PC-3 (cell line): Measurements from ENCODE around the gene PAH.

DNA sequence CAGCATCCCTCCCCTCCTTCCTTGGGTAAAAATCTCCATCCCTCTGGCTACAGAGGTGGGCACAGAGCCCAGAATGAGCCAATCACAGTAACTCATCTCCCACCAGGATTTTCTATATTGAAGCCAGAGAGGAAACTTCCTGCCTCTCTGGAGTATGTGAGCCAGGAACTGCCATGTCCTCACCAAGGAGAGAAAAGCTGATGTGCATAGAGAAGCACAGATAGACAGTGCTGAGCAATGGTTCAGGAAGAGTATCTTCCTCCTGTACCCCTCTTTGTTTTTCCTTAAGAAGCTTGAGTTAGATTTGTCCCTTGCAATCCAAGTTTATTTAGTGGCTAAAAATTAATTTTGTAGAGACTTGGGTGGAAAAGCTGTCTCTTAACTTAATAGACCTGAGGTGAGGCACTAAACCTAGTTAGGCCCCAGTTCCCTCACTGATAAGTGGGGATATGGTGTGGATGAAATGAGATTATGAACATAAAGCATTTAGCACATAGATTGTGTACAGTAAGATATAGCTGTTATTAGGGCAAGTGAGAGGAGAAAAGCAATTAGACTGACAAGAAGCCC lies 3.3 kb upstream of the SYCP3 start:
- RAMPAGE, long total RNA, result no peak

GRCh38 chr12:101749348-101750109 lies 10.3 kb upstream of the SYCP3 start:
- RAMPAGE, long total RNA, result no peak

DNA sequence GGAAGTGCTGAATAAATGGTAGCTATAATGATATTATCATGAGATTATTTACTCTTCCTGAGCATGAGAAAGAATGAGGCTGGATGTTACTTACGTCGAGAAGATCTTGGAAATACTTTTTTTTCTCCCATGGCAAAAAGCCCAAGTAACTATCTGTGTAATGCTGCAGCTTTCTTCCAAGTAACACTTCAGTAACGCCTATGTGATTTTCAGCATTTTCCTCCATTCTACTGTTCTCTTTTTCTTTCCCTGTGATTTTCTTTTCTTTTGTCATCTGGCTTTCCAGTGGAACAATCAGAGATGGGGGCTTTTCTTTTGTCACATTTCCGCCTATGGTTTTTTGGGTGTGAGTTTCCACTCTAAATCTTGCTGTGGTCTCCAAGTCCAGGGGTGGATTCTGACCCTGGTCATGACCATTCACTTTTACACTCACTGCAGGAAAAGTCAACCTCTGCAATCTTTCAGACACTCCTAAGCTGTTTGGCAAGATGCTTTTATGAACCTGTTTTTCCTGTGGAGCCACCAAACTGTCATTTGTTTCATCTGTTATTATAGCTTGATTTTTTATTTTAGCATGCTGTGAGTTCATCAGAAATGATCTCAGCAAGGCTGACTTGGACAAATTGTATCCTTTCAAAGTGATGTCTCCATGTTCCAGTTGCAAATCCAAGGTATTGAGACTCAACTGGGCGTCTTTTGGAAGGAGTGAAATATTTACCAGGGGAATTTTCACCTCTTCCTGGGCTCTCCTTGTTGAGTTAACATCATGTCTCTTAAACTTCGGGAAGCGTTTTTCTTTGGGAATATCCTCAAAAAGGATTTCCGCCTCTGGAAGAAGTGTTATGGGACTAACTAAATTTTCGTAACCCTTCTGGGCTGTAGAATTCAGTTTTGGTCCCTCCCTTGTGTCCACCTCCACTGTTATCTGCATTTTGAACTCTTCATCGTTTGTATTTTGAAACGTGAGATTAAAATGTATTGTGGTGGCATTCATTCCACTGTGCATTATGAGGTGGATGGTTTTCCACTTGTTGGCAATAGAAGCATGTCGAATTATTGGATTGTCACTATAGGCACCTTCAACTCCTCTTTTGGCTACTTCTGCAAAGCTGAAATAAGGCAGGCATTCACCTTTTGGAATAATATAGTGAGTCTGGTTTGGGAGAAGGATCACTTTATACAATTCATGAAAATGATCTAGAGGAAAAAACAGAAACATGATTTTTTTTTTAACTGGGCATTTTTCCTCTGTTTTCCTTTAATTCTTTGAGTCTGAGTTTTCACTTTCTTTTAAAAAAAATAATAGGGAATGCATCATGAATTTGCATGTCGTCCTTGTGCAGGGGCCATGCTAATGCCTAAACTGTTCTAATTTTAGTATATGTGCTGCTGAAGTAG lies 25.3 kb upstream of the SYCP3 start:
- RAMPAGE, long total RNA, result no peak

- RAMPAGE, long total RNA, result no peak
These were observed 33.2 kb upstream of the SYCP3 start for GRCh38 chr12:101772332-101772977.

DNA sequence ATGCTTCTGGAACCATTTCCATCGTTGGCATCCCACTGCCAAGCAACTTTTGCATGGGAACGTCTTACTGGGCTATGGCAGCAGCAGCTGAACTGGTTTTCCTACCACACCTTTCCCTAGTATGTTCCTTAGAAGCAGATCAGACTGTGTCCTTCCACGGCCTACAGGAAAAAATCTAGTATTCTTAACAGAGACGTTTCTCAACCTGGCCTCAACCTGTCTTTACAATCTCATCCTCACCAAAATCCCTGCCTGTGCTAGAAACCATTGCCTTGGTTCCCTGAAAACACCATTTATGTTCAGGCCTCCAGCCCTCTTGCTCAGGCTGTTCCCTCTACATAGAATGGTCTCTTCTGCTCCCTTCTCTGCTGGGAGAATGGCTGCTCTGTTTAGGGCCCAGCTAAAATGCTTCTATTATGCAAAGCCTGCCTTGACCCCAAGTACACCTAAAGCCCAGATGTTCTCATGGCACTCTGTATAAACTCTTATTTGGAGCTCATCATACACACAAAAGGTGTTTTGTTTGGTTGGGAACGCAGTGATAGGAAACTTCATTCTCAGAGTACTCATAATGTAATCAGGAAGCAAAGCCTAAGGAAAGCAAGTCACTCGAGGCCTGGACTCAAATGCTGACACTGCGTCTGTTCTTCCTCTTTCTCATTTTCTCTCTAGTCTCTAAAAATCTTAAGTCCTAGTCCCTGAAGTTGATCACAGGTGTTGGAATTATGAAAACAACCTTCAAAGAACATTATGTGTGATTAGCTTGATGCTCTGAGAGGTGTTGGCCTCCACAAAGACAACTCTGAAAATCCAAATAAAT lies 38.1 kb upstream of the SYCP3 start:
- RAMPAGE, long total RNA, result no peak

- RAMPAGE, long total RNA, result no peak
These were observed 6.8 kb downstream of the GNPTAB start for GRCh38 chr12:101823687-101824531.

DNA sequence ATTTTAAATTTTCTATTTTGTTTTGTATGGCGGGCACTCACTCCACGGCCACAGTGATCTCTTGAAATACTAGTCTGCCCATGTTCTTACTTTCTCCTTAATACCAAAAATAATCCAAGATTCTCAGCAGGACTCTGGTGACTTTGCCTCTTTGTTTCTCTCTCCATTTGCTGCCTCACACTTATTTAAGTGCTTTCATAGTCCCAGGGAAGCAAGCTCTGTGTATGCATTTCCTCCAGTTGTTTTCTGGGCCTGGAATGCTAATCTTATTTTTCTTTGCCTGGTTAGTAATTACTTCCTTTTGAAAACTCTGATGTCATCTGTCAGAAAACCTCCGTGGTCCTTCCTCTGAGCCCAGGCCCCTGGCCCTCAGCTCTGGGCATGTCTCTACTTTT lies 1.9 kb upstream of the DRAM1 start:
- RAMPAGE, long total RNA, result no peak

DNA sequence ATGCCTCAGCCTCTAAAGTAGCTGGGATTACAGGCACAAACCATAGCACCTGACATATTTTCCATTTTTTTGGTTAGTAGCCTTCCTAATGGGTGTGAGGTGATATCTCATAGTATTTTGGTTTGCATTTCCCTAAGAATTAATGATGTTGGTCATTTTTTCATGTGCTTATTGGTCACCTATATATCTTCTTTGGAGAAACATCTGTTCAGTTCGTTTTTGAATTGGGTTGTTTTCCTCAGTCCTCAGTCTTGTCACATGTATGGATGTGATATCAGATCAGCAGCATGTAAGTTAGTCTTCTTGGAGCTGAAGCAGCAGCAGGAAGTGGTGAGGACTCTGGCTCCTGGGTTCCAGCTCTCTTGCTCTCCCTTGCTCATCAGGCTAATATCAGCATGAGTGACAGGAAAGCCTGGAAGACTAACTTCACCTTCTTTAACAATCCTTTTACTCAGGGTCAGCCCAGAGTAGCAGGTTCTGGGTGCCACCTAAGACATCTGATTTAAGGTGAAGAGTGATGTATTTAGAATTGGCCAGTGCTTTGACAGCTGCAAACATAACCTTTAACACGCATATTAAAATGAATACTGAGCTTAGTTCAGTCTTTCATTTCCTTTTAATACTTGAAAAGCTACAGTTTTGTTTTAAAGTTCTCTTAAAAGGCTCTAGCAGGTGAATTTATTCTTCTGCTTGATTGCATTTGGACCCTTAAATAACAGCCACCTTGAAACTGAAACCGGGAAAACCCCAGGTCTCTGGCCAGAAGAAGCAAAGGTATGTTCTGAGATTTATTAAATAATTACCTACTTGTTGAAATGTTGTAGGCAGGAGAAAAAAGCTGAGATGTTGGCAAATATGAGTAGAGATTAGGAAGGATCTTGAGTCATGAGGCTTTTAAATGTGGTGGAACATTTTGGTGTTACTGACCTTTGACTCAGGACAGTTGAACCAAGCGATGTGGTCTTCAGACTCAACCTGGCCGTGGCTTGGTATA lies 54.3 kb downstream of the DRAM1 start:
- RAMPAGE, long total RNA, result no peak

DNA sequence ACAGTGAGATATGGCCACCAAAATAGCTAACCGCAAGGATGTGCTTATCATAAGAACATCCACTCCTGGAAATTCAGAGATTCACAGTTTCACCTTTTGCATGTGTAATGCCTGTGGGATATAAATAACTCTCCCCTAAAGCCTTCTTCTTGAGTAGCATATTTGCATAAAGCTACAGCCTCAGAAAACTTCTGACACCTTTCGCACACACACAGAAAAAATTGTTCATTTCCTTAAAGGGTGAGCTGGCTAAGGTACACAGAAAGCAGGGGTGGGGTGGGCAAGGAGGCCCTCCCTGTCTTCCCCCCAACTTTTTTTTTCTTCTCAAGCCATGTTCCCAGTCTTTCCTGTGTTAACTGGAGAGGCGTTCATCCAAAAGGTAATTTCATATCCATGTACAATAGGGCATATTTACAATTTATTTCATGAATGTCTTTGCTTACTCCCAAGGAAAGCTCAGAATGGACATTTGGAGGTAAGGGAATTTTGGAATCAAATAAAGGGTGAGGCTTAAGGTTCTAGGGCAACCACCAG lies 3.2 kb upstream of the IGF1 start:
- RAMPAGE, long total RNA, result no peak

GRCh38 chr12:102917037-102917937 lies at the start of gene PAH:
TSS of gene PAH (minus strand) at chr12:102917244.
- RAMPAGE, long total RNA, result no peak

DNA sequence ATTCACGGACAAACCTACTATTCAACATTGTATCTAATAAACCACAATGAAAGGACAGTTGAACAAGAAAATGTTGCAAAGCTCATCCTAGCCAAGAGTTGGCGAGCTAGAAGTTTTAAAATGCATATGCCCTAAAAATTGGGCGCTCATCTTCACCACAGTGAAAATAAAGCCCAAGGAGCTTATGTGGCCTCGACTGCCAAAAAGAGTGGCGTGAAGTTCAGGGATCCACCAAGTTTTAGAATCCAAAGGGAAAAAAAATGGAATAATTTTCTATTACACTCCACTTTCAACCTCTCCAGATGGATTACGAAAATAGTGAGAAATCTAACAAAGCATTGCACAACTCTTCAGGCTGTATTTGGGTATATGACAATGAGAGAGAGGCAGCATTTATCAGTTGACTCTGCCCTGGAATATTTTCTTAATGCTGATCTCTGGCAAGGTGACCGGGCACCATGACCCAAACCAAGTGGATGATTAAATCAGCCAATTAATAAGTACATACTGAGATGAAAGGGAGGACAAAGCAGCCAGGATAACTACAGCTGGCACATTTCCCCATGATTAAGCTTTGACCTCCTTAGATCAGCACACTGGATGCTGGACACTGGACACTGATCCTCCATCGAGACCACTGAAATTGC lies 218.0 kb downstream of the ASCL1 start:
- RAMPAGE, long total RNA, result no peak

GRCh38 chr12:103580252-103580600 lies 6.8 kb upstream of the STAB2 start:
- RAMPAGE, long total RNA, result no peak

DNA sequence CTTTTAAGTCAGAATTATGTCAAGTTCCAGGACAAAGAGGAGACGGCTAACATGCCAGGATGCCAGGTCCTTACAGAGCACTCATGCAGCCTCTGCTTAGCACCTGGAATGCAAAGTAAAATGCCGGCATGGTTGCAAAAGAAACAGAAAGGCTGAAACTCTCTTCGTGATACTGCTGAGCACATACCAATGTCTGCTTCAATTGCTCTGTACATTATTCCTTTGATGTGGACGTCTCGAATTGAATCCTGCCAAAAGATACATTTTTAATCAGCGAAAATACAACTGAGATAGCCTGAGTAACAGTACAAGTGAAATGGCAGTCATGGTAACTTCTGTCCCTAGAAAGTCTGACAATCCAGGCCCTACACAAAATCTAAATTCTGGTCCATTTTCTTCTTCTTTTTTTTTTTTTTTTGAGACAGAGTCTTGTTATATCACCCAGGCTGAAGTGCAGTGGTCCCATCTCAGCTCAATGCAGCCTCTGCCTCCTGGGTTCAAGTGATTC lies 47.2 kb downstream of the NT5DC3 start:
- RAMPAGE, long total RNA, result no peak

DNA sequence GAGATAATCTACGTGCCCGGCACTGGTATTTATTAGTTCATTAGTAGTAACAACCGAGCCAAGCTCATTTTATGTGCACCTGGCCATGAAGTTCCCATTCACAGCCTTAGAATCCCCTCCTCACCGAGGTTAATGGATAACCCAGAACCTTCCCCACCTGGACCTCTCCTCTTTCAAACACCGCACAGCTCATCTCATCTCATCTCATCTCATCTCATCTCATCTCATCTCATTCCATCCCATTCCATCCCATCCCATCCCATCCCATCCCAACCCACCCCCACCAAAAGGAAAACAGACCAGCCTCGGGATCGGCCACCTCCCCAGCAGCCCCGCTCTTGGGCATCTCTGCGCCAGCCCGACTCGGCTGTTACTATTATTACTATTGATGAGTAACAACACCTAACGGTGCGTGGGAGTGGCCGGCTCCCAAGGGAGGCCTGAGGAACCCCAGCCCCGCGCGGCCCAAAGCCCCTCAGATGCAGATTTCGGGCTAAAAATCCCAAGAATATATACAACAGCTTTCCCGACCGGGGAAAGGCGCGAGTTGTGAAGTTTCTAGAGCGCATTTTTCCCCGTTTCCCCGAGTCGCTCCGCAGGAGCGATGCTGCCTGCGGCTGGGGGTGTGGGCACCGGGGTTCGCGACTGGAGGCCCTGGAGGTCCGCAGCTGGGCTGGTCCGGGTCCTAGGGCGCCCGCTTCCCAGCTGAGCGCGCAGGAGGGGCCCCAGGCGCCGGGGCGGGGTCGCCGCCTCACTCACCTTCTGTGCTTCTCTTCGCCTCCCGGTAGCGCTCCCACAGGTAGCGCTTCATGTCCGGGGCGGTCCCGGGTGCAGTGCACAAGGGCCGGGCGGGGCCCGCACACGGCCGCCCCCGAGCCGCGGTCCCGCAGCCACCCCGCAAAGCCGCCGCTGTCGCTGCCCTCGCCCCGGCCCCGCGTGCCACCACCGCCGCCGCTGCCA lies 564 bp downstream of the NT5DC3 start:
- RAMPAGE, long total RNA, result no peak

- RAMPAGE, long total RNA, result no peak
These were observed 6.0 kb upstream of the GLT8D2 start for GRCh38 chr12:104055914-104056536.

DNA sequence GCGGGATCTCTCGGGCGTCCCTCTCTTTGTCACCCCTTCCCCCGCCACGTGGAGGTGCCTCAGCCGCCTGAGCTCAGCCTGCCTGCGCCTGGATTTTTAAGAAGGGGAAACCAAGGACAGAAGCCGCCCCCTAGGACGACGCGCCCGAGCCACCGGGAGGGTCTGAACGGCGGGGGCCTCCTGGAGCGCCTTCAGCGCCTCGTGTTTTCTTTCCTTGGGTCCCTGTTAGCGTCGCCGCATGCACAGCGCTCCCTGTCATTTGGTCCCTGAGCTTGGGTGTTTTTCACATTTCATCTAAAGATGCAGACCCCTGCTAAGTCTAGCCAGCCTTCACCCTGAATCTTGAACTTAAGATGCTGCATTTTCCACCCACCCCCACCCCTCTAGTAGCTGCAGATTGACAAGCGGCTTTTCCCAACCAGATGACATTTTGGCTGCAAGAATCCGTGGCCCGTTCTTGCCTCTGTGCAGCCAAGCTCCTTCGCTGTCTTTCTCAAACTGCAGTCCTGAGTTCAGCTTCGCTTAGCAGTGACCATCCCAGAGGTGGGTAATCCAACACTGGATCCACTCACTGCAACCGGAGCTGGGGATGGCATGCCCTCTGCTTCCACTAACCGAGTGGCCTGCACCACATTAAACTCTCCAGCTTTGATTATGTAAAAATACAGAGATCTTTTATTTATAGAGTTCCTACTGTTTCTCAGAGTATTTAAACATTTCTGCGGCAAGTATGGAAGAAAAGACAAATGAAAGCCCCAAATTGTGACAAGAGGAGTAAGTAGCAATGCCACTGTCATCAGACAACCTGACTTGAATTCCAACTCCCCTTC lies 719 bp upstream of the NFYB start:
- RAMPAGE, long total RNA, result no peak

GRCh38 chr12:104177380-104177987 lies 38.1 kb upstream of the TXNRD1 start:
- RAMPAGE, long total RNA, result no peak

DNA sequence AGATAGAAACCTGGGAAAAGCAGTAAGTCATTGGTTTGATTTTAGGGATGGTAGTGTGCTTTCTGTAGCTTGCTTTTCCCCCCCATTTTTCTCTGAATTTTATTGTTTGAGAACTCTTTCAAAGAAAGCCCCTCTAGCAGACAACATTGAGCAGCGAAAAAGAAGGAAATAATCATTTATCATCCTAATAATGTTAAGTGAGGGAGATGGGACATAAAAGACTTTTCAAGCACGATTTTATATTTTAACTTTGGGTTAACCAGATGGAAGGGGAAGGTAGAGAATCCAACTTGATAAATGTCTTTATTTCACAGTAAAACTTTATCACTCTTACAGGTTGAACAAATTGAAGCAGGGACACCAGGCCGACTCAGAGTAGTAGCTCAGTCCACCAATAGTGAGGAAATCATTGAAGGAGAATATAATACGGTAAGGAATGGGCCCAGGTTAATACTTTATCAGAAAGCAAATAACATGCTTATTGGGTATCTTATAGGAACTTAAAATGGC lies 21.5 kb downstream of the EID3 start:
- RAMPAGE, long total RNA, result no peak

DNA sequence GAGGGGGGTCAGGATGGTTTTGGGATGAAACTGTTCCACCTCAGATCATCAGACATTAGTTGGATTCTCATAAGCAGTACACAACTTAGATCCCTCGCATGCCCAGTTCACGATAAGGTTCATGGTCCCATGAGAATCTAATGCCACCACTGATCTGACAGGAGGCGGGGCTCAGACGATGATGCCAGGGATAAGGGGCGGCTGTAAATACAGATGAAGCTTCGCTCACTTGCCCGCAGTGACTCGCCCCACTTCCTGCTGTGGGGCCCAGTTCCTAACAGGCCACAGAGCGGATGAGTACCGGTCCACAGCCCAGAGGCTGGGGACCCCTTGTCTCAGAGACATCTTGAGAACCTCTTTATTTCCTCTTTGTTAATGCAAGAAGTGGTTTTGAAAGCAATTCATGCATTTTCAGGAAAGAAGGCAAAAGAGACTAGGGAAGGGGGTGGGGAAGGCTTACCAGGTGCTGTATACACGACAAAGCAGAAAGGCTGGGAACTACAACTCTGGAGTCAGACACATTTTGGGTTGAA lies 68.6 kb downstream of the EID3 start:
- RAMPAGE, long total RNA, result no peak

GRCh38 chr12:104494243-104494825 lies 37.6 kb downstream of the CHST11 start:
- RAMPAGE, long total RNA, result no peak